Mammary microvascular endothelial cell (primary cell): ENCODE measurements around a stretch of chr9.

DNA sequence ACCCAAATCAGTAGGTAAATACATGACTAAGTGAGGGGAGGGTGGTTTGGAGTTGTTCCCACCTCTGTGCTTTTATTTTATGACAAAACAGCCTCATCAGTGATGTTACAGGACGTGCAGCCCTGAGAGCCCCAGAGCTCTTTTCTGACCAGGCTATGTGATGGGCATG lies 284.9 kb downstream of the FANCC start:
- RAMPAGE, long total RNA: no peak

GRCh38 chr9:95037921-95038261 lies 279.6 kb downstream of the FANCC start:
- RAMPAGE, long total RNA: no peak

- RAMPAGE, long total RNA: no peak
Measured at GRCh38 chr9:95056958-95057675, 260.4 kb downstream of the FANCC start.

DNA sequence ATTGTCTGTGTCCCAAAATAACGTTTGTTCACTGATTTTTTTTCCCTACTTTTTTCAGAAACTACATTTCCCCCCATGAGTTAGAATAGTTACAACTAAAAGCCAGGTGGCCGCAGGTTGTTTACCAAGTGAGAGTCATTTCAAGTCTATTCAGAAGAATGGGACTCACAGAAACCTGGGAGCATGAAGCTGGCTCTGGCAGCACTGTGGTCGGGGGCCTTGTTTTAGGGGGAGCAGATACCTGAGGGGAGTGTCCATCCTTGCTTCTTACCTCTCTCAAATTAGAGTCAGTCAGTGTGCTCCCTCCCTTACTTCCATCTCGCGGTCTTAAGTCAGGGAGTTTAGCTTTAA lies 259.9 kb downstream of the FANCC start:
- RAMPAGE, long total RNA: no peak

- RAMPAGE, long total RNA: no peak
Measured at GRCh38 chr9:95070409-95071043, 247.0 kb downstream of the FANCC start.

GRCh38 chr9:95085700-95087198 lies 231.3 kb downstream of the FANCC start:
- RAMPAGE, long total RNA: no peak

DNA sequence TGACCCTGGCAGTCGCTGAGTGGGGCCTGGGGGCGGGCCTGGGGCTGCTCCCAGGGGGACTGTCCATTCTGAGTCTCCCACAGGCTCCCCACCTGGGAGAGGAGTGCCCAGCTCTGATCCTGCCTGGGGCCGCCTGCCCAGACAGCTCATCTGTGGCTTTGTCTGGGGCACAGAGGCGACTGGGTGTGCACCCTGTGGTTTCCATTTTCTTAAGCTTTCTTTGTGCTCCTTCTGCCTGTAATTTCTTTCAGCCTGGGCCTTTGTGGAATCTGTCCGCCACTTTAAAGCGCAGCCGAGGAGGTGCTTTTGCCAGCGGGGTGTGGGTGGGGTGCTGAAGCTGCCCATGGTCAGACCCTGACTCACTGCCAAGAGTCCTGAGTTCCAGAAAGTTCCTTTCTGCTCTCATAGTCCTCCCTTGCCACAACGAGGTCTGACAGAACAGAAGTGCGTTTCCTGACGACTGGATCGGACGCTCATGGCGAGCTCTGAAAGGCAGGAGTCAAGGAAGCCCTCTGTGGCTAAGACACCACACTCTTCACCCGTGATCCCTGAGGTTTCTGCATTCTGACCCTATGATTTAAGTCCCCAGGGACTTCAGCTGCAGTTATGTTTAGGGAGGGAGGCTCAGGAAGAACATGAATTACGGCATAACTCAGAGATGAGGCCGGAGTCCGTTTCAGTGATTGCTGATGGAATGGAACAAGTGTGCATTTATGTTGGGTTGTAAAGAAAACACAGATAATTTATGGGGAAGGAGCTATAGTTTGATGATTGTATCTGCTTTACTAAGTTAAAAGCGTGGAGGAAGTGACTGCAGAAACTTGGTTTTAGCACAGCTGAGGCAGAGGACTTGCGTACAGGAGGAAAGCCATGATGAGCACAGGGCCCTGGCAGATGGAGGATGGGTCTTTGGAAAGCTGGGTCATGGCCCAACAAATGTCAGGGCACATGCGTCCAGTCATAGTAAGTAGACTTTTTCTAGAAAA lies 224.9 kb downstream of the FANCC start:
- RAMPAGE, long total RNA: no peak

GRCh38 chr9:95447890-95448595 lies 61.0 kb downstream of the PTCH1 start:
- RAMPAGE, long total RNA: no peak

DNA sequence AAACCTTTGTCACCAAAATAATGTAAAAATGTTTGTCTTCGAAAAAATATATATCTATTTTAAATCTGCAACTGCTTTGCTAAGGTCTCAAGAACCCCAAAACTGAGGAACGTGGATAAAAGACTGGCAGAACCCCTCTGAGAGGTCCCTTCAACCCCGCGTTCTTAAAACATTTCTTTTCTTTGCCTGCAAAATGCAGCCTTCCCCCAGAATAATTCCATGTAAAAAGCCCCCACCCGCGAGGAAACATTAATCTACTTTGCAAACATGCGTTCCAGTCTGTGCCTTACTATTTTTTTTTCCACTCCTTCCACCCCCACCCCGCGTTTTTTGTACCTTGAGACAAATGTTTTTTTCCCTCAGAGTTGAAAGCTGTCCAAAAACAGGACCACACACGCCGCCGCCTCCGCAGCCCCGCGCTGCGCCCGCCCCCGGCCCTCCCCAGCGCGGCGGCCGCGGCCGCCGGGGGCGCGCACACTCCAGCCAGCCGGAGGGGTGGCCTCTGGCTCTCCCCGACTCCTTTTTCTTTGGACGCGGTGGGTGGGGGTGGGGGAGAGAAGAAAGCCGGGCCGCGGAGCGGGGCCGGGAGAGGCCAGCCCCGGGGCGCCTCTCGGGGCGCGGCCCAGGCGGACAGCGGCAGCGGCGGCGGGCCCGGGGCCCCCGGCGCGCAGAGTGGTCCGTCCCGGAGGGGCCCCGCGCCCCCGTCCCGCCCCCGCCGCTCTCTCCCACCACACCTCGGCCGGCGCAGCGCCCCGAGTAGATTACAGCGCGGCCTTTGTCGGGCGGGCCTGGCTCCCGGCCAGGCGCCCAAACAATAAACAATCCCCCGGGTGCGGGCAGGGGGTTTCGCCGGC lies 3.4 kb downstream of the PTCH1 start:
- RAMPAGE, long total RNA: no peak

- RAMPAGE, long total RNA: no peak
Measured at GRCh38 chr9:95915433-95916061, 40.1 kb downstream of the ERCC6L2 start.

GRCh38 chr9:95948375-95949158 lies 73.1 kb downstream of the ERCC6L2 start:
- RAMPAGE, long total RNA: no peak

GRCh38 chr9:95981604-95982164 lies 106.2 kb downstream of the ERCC6L2 start:
- RAMPAGE, long total RNA: no peak

DNA sequence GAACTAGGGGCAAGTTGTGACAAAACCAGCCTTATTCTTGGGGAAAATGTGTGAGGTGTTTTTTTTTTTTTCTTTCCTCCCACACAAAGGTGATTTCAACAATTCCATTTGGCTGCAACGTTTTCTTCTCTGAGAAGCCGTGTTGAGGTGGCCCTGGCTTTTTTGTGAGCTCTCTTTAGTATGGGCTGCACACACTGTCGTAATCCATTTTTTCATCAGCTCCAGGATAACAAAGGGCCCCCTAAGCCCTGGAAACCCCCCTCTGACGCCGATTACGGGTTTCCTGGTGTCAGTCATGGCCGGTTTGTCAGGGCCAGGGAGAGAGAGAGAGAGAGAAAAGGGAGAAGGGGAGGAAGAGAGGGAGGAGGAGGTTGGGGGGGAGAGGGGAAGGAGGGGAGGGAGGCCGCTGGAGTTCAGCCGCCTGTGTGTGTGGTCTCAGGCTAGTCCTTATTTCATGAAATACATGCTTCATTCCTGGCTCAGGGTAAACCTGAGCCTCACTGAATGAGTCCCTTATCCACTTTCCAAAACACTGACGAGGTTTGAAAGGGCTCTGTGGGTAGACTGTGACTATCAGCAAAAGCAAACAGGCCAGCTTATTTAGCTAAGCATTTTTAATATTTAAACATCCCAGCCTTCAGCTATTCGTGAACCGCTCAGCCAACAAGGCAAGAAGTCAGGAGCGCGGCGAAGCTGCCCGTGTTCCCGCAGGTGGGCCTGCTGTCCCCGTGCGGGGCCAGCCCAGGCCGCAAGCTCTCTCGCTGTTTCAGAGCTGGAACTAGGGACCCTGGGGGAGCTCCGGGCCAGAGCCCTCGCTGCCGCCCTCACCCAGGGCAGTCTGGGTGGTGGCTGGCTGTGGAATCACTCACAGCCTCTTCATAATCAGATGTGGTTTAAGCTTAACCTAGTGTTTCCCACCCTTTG lies 172.8 kb downstream of the ERCC6L2 start:
- RAMPAGE, long total RNA: no peak

DNA sequence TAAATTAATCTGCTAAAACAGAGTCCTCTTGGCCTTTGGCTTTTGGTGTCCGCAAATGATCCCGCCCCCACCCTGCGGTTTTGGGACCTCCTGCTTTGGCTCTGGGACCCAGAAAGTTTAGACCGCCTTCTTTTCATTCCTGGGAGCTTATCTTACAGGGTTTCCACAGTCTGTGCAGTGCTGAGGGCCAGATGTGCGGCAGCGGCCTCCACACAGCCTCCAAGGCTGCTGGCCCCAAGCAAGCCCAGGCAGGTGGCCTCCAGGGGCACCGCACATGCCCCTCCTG lies 191.5 kb downstream of the ERCC6L2 start:
- RAMPAGE, long total RNA: no peak

DNA sequence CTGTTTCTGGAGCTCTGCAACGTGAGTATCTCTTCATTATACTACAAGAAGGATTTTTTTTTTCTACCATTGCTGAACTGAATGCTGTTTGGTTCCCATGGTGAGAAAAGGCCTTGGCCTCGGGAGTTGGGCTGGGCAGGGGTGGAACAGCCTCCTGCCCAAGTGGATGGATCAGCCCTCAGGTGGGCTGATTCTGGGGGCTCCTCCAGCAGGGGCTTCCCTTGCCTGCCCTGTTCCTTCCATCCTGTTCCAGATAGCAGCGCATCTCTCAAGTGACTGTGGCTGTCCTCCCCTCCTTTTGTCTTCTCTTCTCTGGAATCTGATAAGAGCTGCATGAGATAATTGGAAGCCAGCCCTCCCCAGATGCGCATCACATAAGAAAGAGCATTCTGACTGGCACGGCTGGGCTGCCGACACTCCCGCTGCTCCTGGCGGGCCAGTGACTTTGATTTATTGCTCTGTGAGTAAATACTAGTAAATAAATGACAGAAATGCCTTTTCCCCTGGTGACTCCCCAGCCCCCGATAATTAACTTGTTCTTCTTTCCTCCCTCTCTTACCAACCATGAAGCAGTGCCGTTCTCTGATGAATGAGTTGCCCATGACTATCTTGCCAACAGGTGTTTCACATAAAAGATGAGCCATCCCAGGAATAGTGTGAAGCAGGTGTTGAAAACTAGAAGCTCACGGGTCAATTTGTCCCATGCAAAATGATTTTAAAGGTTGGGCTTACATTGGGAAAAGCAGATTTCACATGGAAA lies 212.2 kb downstream of the ERCC6L2 start:
- RAMPAGE, long total RNA: no peak

DNA sequence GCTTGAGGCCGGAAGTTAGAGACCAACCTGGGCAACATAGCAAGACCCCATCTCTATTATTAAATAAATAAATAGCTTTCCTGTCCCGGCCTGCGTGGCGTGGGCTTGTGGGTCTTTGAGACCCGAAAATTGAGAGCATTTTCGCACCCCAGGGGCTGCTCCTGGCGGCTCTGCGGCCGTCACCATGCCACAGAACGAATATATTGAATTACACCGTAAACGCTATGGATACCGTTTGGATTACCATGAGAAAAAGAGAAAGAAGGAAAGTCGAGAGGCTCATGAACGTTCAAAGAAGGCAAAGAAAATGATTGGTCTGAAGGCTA lies 11.1 kb downstream of the ZNF367 start:
- RAMPAGE, long total RNA: no peak

DNA sequence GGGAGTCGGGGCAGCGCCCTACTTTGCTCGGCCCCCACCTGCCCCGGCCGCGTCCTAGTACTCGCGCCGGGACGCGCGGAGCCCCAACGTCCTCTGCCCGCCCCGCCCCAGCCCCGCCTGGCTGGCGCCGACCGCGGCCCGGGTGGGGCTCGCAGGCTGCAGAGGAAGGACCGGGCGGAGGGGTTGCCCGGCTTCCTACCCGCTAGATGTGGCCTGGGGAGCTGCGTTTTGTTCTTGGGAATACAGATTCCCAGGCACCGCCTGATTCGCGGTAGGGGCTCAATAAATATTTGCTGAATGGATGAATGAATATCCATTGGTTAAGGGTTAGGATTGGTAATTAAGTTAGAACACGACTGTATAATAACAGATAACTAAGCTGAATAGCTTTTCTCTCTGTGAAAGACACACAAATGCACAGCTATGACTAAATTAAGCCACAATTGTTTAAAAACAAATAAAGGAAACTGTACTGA lies 1.1 kb upstream of the ZNF367 start:
- RAMPAGE, long total RNA: no peak

DNA sequence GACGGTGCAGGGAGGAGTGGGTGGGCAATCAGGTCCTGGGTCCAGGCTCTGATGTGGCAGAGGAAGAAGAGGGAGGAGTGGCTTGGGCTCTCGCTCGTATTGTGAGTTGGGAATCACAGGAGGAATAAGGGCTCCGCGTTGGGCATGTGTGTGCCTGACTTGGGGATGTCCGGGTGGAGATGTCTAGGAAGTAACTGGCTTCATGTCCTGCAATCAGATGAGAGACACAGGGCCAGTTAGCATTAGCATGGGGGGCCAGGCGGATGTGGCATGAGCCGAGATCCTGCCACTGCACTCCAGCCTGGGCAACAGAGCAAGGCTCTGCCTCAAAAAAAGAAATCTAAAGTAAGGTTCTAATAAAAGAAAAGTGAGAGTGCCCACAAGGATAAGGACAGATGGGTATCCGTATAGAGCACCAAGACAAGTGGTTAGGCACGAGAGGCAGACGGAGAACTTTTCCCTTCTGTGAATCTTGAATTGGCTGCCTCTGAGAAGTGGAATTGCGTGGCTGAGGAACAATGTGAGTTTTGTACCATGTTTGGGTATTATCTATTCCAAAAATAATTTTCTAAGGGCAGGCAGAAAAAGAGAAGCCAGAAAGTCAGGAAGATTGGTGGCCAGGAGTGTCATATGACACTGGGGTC lies 14.2 kb downstream of the HABP4 start:
- RAMPAGE, long total RNA: no peak

- RAMPAGE, long total RNA: no peak
Measured at GRCh38 chr9:96599446-96599810, 20.2 kb downstream of the CDC14B start.

DNA sequence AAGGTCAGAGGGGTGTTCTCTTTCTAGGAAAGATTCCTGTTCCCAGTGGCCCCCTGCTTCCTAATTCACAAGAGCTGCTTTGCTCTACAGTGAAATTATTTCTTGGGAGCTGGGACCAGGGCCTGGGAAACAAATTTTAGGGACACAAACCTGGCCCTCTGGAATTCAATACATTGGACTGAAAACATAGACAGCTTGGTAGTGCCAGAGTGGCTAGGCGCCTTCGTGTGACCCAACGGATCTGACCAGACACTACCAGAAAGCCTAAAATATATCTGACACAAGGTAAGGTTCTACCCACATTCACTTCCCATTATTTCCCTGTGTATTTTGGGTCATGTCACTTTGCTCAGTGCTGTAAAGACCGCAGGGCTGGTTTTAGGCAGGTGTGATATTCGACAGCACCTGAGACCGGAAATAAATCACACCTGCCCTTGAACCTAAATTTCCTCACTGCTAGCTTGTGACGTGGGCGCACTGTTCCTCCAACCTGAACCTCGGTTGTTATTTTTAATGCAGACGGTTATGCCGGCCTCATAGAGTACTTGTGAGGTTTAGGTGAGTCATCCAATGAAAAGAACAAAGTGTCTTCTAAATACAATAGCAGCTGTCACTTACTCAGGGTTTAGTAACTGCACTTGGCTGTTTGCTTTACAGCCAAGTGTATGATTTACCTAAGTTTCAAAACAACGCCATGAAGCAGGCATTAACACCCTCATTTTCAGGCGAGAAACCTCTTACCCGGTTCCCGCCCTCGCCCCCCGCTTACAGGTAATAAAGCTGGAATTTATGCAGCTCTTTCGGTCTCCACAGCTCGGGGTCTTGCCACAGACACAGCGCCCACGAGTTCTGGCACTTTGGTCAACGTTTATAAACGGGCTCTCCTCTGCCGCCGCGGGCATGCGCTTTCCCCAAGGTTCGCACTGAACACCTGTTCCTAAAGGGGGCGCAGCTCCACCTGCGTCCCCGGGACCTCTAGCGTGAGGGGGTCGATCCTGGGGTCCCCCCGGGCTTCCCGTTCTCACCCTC lies 20.7 kb upstream of the ZNF782 start:
- RAMPAGE, long total RNA: no peak